Measurements from ENCODE around the genes AXIN1, PGAP6, NME4 and JMJD8.

GRCh38 chr16:34889-35795 lies 18.3 kb downstream of the POLR3K start:
- PRO-cap = no peak

GRCh38 chr16:74117-74763 lies 1.8 kb upstream of the RHBDF1 start:
- PRO-cap = no peak

- PRO-cap = no peak
These were observed 2.0 kb upstream of the MPG start for GRCh38 chr16:75853-76564.

- PRO-cap = bidirectional peak, plus-strand start at chr16:352367, minus-strand start at chr16:352249; bidirectional peak, plus-strand start at chr16:352893, minus-strand start at chr16:352723
These were observed at the start of gene AXIN1 for GRCh38 chr16:351744-352765. Gene AXIN1, minus strand, starts transcription at chr16:352723.

GRCh38 chr16:352766-353558 lies 439 bp upstream of the AXIN1 start:
- PRO-cap = bidirectional peak, plus-strand start at chr16:352893, minus-strand start at chr16:352723; unidirectional peak, plus-strand start at chr16:353240

GRCh38 chr16:378910-380070 lies 2.5 kb downstream of the PGAP6 start:
- PRO-cap = no peak

DNA sequence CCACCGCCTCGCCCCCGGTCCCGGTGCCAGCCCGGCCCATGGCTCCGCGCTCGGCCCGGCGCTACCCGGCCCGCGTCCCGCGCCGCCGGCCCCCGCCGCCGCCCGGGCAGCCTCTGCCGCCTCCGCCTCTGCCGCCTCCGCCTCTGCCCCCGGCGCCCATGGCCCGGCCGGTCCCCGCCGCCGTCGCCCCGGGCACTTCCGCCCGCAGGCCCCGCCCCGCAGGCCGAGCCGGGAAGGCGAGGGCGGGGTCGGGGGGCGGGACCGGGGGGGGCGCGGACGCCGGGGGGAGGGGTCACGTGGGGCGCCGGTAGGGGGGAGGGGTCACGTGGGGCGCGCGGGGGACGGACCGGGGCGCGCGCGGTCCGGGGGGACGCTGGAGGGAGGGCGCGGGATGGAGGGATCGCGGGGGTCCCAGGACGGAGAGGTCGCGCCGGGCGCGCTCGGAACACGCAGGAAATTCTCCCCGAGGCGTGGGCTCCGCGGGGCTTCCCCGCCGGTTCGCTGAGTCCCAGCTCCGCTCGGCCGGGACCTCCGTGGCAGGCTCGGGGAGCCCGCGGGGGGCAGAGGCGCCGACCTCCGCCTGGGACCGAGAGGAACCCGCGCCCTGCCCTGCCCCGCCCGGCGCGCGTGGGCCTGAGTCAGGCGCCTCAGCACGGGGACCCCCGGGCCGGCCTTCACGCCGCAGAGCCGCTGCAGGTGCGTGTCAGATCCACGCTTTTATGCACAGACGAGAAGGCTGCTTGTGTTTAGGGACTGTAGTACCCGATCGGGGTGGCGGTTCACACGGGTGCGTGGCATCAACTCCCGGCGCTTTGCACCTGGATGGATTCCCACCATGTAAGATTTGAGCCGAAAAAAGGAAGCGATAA lies at the start of gene PGAP6:
Gene PGAP6, minus strand, starts transcription at position 197 of the 869 bp plus-strand sequence.
- PRO-cap = bidirectional peak, plus-strand start at position 324 of the sequence, minus-strand start at position 197 of the sequence

GRCh38 chr16:396883-398014 lies at the start of gene NME4:
Gene NME4, plus strand, starts transcription at chr16:397199.
- PRO-cap = unidirectional peak, plus-strand start at chr16:397202; bidirectional peak, plus-strand start at chr16:397585, minus-strand start at chr16:397506

DNA sequence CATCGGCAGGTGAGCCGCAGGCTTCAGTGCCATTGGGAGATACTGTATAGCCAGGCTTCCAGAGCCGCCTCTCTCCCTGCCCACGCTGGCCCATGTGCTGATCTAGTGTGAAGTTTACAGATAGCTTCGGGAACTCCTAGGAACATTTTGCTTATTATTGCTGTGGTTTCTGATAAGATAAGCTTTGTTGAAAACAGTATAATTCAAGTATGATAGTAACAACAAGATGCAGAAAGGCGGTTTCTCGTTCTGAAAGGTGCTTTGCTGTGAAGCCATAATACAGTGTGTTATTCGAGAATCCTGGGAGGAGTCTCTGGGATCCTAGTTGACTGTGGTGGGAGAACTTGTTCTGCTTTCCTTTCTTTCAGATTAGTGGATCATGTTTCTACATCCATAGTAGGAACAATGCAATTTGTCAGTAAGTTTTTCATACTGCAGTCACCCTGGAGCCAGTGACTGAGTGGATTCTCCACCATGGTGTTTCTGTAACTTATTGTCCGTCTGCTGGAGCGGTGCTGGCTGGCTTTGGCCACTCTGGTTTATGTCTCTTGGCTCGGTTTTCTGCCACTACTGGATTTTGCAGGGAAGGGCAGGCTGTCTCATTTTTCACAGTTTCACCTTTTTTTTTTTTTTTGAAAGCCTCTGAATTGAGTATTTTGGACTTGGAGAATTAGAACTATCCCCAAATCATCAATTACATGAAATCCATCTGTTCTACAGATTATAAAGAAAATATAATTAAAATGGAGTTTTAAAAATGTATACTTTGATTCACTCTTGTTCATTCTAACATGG lies 31.6 kb downstream of the RAB11FIP3 start:
- PRO-cap = no peak

- PRO-cap = unidirectional peak, plus-strand start at chr16:458070
These were observed 32.4 kb downstream of the RAB11FIP3 start for GRCh38 chr16:457688-458463.

DNA sequence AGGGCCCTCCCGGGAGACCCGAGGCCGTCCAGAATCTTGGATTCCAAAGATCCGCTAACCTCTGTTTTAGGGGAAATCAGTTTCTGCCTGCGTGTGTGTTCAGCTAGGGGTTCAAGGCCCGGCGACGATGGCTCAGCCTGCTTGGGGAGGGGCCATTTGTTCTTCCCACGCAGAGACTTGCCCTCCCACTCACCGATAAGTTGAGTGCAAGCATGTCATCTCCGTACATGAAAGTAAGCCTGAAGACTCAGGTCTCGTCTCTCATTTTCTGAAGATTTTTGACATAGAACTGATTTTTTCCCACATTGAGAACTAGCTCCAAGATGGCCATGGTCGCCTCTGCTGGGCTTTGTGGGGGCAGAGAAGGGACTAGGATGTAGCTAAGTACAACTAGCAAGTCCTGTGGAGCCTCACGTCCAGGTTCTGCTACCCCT lies 35.0 kb upstream of the CAPN15 start:
- PRO-cap = no peak

- PRO-cap = no peak
These were observed 13.2 kb upstream of the CAPN15 start for GRCh38 chr16:514110-514965.

- PRO-cap = unidirectional peak, minus-strand start at chr16:528798; unidirectional peak, minus-strand start at chr16:528862; unidirectional peak, minus-strand start at chr16:529294
These were observed 1.5 kb downstream of the CAPN15 start for GRCh38 chr16:528678-529806.

DNA sequence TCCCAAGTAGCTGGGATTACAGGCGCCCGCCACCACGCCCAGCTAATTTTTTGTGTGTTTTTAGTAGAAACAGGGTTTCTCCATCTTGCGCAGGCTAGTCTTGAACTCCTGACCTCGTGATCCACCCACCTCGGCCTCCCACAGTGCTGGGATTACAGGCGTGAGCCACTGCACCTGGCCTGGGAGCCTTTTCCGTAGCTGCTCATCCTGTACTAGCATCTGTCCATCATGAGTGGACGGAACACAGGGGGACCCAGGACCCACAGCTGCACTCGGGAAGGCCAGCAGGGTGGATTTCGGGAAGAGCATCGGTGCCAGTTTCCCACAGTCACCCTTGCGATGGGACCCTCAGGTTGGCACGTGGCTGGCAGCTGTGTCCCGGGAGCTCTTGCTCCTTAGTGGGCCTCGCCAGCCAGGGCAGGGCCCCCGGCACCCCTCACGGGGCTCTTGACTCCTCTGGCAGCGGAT lies 9.1 kb downstream of the CAPN15 start:
- PRO-cap = no peak

DNA sequence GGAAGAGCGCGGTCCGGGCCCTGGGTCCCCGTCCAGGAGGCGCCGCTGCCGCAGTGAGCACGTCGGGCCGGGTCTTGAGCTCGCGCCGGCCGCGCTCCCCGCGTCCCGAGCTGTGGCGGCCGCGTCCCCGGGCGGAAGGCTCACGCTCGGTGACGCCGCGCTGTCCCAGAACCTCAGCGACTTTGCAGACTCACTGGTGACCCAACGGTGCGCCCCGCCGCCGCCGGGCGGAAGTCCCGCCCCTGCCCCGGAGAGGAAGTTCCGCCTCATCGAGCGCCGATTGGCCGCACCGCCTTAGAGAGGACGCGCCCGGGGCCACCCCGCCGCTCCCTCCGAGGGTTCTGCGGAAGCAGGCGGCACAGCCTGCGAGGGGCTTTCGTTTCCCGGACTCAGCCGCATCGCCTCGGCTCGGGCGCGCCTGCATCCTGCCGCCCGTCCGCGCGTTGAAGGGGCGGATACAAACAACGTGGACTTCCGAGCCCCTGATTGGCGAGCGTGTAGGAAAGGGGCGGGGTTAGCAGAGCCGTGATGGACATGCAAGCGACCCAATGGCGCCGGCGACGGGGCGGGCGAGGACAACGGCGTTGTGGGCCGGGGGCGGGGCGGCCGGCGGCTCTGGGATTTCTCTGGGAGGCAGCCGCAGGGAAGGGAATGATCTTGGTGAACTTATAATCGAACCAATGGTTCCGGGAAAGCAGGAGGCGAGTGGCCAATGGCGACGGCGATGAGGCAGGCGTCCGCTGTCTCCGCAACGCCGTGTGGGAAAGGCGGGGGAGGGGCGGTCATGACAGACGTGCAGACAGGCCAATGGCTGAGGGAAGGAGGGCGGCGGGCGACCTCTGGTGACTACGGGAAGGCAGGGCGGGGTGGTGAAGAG lies 577 bp upstream of the RAB40C start:
- PRO-cap = bidirectional peak, plus-strand start at position 326 of the sequence, minus-strand start at position 184 of the sequence; bidirectional peak, plus-strand start outside the sequence, minus-strand start at position 752 of the sequence

GRCh38 chr16:629250-630159 lies 1.3 kb upstream of the WFIKKN1 start:
- PRO-cap = no peak

DNA sequence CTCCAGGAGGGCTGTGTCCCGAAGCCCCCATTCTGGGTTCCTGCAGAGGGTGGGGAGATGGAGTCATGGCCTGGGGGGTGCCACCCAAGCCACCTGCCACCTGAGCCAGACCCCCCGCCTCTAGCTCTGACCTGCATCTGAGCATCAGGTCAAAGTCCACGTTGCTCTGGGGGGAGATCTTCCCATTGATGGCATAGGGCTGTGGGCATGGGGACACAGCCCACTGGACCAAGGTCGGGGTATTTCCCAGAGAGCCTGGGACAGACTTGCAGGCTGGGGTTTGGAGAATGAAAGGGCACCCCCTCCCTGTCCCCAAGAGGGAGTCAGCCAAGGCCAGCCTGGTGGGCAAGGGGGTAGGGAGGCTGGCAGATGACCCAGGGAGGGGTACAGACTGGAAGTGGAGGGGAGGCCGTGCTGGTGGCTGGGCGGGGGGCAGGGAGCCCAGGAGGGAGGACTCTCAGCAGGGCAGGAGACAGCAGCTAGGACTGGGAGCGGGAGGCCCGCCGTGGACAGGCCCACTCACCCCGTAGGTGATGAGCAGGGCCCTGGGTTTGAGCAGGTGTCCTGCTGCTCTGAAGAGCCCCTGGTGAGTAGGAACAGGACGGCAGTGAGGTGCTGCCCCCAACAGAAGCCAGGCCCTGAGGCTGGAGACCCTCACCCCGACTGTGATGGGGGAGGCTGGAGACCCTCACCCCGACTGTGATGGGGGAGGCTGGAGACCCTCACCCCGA lies 1.2 kb downstream of the METTL26 start:
- PRO-cap = no peak

DNA sequence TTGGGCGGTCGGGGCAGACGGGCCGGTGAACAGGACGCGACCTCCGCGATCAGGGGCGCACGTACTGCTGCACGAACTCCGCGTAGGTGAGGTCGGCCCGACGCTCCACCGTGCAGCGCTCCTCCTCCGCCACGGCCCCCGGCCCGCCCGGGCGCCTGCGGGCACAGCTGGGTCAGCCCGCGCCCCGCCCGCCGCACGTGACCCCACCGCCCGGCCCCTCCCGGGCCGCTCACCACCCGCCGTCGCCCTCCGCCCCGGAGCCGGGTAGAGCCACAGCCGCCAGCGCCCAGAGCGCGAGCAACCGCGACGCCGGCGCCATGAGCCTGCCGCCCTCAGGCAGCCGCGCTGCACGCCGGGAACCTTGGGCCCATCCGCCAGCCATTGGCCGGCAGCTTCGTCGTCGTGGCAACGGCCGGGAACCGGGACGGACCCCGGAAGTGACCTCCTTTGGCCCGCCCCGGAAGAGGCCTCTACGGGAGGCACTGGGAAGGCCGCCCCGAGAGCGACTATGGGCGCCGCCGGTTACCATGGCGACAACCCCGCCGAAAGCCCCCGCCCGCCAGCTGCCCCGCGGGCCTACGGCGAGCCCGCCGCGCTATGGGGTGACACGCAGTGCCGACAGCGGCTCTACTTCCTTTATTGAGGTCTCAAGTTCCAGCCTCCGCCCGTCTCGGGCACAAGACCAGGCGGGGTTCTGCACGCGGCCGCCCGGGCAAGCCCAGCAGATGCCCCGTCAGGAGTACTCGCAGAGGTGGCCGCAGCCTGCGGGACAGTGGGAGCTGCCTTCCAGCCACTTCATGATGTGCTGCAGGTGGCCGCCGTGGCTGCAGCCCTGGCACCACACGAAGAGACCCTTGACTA lies at the start of gene JMJD8:
Gene JMJD8, minus strand, starts transcription at position 334 of the 861 bp plus-strand sequence.
- PRO-cap = bidirectional peak, plus-strand start at position 463 of the sequence, minus-strand start at position 342 of the sequence

DNA sequence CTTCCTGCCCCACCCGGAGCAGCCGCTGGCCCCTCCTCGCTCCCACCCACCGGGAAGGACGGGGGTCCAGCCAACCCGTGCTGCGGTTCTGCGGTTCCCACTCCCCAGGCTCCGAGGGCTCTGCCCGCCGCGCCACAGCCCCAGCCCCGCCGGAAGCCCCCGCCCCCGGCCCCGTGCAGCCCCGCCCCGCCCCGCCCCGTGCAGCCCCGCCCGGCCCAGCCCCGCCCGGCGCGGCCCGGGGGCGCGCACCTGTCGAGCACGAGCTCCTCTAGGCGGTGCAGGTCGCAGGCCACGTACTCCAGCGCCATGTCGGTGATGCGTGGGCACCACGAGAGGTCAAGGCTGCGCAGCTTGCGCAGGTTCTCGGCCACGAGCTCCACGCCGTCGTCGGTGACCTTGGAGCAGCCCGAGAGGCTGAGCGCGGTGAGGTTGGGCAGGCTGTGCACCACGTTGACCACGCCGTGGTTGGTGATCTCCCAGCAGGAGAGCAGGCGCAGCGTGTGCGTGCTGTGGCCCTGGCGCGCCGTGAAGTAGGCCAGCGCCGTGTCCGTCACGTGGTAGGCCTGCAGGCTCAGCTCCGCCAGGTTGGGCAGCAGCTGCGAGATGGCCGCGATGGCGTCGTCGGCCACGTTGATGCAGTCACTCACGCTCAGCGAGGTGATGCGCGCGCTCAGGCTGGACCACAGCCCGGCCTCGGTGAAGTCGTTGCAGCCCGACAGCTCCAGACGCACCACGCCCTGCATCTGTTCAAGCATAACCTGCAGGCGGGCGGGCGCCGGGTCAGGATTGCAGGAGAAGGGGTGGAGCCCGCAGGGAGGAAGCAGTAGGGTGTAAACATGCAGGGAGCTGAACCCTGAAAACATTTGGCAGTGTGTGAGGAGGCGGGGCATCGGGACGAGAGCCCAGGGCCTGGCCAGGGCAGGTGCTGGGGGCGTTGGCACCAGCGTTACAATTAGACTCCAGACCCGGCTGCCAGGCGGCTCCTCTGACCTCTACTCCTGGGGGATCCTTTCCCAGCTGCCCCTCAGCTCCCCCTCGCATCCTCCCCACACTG lies 5.3 kb upstream of the WDR24 start:
- PRO-cap = bidirectional peak, plus-strand start at position 252 of the sequence, minus-strand start at position 136 of the sequence

DNA sequence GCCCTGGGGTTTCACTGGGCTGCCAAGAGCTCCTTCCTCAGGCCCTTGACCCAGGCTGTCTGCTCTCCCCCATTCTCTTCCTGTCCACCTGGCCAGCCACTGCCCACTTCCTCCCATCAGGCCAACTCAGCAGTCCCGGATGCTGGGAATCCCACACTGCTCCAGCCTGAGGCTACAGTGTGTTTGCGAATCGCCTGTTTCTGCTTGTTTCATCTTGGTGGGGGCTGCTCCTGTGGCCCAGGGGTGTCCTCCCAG lies 865 bp upstream of the METRN start:
- PRO-cap = no peak